Trachea (tissue), 1 donor: ENCODE measurements around a stretch of chr22.

DNA sequence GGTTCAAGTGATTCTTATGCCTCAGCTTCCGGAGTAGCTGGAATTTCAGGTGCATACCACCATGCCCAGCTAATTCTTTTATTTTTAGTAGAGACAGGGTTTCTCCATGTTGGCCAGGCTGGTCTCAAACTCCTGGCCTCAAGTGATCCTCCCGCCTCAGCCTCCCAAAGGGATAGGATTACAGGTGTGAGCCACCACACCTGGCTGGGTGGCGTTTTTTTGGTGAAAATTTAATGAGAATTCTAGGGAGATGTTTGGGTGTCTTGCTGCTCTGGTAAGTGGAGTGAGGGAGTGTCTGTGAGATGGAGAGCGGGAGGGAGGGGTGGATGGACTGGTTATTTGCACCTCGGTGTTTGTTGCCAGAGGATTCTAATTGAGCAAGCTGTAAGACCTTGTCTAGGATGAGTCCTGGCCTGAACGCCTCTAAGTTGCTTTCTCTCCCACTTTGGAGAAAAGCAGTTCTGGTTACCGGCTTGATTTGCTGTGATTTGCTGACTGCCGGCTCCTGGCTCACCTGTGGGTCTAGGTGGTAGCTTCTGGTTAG, 22.0 kb upstream of the GRAMD4 start:
- PRO-cap, result no peak

- PRO-cap, result no peak
Observed at GRCh38 chr22:46609048-46609417, 11.2 kb upstream of the GRAMD4 start.

DNA sequence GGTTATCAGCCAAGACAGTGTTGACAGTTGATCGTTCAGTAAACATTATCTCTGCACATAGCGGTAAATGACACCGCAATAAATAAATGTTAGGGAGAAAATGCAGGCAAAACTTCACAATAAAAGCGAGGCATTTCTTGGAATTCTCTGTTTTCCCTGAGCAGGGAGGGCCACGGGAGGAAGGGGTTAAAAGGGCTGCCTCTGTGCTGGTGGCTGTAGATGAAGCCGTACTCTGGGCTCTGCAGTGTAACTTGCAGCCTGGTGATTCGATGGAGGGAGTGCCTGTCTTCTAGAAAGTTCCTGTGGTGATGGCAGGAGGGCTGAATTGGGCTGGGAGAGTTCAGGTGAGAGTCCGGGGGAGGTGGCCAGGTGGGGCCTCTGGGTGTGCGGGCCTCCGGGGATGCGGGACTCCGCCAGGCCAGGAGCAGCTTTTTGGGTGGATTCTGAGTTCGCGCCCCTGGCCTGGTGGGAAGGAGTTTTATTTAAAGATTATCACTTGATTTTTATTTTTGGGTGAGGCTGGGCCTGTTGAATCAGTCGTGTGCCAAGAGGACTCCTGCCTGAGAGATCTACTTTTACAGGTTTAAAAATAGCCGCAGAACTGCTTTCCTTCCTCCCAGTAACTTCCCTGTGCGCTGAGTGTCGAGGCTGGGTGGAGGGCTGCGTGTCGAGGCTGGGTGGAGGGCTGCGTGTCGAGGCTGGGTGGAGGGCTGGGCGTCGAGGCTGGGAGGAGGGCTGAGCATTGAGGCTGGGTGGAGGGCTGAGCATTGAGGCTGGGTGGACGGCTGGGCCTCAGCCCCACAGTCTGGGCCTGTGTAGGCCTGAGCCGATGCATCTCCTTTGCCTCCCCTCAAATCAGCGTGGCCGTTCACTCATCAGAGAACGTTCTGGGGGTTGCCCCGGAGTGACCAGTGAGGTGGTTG, 29.7 kb downstream of the GRAMD4 start:
- PRO-cap, result no peak

DNA sequence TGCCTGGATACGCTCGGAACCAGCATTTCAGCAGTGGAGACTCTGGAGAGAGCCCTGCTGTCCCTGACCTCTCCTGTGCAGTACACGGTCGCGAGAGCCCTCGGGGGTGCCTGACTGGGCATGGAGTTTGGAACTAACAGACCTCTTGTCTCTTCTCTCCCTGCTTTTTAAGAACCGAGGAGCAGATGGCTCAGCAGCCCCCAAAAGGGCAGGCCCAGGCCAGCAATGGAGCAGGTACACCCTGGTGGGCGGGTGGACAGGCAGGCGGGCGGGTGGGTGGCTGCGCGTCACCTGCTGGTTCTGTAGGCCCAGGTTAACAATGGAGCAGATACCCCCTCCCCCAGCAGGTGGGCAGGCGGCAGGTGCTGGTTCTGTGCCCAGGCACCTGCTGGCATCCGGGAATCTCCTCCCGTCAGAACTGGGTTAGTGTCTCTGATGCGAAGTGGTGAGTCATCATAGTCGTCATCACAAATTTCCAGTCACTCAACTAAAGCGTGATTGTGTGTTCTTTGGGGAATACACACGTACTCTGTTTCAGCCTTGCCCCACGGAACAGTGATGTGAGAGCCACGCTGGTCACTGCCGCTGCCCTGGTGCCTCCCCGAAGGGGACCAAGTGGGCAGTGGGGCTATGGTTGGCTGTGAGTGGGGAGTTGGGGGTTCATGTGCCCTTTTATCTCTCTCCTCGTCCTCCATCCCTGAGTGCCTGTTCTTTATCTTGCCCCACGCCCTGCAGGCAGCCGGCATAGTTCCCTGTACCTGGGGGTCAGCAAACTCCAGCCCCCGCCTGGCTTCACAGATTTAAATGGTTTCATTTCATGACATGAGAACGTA, 41.2 kb downstream of the GRAMD4 start:
- PRO-cap, result no peak

DNA sequence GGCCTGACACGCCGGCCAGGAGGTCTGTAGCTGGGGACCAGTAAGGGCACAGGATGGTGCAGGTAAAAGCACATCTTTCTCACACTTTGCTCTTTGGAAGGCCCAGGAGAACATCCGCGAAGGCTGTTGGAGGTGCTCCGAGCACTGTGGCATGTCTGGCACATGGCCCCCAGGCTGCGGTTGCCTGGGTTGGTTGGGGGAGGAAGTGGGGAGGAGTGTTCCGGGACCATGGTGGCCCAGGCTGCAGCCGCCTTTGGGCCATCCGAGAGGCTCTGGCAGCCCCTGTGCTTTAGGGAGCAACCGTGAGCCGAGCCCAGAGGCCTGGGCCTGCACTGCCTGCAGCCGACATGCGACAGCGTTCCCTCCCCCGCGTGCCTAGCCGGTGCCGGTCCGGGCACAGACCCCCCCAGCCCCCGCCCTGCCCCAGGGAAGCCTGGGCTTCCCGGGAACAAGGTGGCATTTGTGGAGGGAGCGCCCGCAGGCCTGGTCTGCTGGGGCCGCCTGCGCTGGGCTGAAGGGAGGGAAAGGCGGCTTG, 57.9 kb downstream of the GRAMD4 start:
- PRO-cap, result no peak

DNA sequence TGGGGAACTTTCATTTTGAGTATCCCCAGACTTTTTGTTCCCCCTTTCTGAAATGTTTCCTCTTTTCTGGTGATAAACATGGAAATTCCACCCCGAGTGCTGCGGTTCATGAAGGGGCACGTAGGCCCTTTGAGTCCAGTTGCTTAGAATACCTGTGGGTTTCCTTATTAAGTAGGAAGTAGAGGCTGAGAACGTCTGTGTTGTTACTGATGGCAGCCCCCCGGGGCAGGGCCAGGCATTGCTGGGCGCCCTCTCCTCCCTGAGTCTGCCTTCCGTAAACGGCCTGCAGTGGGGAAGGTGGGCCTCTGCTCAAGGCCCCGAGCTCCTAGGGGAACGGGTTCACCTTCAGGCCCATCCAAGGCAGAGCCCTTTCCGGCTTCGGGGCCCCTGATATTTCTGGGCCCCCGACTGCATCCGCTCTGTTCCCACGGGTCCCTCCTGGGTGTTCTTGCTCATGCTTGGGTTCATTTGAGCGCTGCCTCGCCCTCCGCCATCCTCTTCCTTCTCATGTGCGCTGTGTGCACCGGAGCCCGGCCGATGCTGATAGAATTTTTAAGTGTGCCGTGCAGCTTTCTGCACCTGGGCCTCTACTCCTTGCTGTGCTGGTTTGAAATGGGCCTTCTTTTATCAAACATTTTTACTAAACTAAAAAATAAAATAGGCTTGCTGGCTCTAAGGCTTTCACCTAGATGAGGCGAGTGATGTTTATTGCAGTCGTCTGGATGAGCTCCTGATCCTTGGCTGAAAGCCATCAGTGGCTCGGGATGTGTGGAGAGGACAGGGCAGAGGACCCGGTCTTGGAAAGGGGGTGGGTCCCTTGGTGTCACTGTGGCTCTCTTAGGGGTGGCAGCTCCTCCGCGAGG, 12.1 kb downstream of the TBC1D22A start:
- PRO-cap, result no peak

DNA sequence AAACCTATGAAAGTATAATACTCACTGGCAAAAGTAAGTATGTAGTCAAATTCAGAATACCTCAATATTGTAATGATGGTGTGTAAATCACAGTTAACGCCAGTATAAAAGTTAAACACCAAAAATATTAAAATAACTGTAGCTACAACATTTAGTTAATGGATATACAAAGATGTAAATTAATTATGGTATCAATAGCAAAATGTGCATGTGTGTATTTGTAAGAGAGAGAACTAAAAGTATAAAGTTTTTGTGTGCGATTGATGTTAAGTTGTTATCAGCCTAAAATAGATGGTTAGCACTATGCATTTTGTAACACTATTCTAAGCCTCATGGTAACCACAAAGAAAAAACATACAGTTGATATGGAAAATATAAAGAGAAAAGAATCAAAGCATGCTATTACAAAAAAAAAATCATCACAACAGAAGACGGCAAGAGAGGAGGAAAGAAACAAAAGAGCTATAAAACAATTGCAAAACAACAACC, 73.7 kb downstream of the TBC1D22A start:
- PRO-cap, result no peak

GRCh38 chr22:46903005-46903482, 140.6 kb downstream of the TBC1D22A start:
- PRO-cap, result no peak

- PRO-cap, result no peak
Observed at GRCh38 chr22:46915945-46916891, 153.8 kb downstream of the TBC1D22A start.

DNA sequence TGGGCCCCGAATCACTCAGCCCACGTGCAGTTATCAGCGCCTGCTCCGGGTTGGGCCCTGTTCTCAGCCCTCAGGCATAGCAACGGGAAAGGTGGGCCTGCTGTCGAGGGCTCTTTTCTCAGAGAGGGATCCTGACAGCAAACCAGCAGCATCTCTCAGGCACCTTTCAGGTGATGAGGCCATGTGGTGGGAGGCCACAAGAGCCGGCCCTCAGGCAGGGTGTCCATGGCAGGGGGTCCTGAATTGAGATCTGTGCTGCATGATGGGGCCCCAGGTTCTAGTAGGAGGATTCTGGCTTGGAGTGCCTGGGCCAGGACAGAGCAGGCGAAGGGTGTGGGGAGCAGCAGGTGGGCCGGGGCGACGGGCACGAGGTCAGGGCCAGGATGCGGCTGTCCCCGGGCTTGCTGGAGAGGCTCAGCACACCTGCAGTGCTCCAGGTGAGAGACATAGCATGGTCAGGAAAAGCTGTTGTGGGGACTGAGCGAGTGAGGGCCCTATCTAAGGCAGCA, 280.6 kb downstream of the TBC1D22A start:
- PRO-cap, result no peak

DNA sequence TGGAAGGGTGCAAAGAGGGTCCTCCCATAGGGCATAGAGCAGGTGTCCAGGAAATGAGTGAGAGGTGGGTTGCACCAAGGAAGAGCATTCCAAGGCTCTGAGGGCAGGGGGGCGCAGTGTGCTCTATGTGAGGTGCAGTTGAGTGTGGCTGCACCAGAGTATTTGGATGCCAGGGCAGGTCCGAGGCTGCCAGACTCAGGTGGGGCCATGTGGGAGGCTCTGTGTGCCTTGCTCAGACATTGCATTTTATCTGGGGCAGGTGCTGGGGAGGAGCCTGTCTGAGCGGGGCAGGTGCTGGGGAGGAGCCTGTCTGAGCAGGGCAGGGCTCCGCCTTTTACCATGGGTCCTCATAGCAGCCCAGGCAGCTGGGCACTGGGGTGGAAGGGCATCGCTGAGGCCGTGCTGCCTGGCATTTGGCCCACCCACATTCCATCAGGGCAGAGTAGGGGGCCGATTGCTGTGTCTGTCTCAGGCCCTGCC, 281.3 kb downstream of the TBC1D22A start:
- PRO-cap, result no peak

DNA sequence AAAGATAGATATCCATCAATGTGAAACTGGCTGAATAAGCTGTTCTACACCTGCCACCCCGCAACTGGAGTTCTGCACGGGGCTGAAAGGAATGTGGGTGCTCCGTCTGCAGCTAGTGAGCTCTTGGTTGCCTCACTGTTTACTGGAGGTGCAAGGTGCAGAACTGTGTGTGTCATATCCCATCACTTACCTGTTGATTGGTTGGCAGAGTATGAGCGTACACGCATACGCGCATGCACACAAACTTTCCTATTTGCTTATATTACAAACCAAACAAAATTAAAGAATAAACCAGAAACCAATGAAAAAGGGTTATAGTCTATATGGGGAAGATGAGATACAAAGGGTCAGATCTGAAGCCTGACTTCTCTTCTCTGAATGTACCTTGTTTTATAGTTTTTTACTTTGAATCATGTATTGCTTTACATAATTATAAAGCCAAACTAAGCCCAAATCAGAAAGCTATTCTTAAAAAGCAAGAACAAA, 324.5 kb downstream of the TBC1D22A start:
- PRO-cap, result no peak

- PRO-cap, result no peak
Observed at GRCh38 chr22:47088467-47088942, 326.1 kb downstream of the TBC1D22A start.

- PRO-cap, result no peak
Observed at GRCh38 chr22:47111633-47111832, 349.1 kb downstream of the TBC1D22A start.

DNA sequence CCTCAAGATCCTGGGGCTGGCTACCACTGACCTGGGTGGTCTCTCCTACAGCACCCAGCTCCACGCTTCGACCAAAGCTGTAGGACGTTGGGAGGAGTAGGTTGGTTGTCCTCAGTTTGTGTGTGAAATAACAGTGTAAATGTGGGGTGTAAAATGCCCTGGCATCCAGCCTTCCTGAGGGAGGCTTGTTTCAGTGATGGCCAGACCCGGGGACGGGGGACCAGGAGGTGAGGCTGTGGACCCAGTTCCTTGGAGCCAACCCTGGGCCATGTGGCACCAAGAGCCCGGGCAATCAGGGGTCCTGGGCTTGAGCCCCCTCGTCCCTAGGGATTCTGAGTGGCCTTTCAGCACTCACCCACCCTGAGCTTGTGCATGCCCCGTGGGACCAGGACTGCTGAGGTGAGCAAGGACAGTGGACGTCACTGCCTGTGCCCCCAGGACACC, 373.9 kb downstream of the TBC1D22A start:
- PRO-cap, result no peak

DNA sequence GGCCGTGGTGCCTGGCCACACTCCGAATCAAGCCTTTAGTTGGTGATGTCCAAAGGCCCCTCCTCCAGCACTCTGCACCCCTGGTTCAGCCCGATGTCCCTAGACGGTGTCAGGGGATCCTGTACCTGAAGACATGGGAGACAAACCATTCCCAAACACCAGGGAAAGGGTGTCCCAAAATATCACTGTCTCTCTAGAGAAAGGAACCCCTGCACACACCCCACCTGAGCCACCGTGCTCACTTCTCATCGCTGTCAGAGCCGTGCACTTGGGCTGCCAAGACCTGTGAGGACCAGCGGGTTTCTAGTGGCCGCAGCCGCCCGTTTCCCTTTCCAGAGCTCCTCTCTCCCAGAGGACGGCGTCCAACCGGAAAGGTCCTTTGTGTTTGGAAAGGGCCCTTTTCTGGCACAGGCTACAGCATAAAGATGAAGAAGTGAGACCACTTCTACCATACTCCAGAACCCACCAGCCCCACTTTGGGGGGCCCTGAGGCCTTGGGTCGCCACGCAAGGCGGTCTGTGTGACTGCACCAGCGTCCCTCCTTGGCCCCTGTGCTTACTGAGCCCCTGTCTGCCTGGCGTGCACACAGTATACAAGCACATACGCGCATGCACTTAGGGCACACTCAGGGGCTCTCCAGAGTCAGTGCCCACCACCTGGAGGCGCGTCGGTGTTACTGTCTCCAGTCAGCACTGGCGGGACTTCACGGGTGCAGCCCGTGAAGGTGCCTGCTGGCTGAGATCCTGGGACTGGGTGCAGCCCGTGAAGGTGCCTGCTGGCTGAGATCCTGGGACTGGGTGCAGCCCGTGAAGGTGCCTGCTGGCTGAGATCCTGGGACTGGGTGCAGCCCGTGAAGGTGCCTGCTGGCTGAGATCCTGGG, 381.8 kb downstream of the TBC1D22A start:
- PRO-cap, result no peak

GRCh38 chr22:47710341-47710606, 779.1 kb upstream of the TAFA5 start:
- PRO-cap, result no peak

DNA sequence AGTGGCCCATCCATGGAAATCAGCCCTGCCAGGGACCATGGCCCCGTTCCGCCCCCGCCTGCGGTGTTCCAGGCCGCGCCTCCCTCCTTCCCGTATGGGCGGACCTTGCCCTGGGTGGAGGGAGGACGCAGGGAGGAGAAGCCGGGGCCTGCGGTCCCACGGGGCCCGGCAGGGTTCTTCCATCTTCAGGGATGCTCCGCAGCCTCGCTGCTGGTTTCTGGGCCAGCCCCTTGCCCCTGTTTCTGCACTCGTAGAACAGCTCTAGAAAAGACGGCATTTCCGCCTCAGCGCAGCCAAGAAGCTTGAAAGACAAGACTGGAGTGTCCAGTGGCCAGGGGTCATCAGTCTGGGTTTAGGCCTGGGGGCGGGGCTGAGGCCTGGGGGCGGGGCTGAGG, 7.8 kb downstream of the TAFA5 start:
- PRO-cap, result no peak

DNA sequence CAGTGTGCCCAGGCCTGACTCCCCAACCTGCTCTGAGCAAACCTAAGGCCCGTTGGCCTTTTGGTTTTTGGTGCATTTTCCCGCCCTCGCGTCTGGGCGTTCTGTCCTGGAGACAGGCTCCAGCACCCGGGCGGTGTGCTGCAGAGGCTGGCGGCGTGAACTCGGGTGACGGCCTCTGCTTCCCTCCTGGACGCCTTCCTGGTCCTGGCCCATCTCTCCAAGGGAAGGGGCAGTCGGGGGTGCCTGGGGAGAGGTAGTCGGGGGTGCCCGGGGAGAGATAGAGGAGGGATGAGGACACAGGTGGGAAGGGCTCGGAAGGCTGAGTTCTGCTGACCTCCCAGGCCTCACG, 11.9 kb downstream of the TAFA5 start:
- PRO-cap, result no peak

DNA sequence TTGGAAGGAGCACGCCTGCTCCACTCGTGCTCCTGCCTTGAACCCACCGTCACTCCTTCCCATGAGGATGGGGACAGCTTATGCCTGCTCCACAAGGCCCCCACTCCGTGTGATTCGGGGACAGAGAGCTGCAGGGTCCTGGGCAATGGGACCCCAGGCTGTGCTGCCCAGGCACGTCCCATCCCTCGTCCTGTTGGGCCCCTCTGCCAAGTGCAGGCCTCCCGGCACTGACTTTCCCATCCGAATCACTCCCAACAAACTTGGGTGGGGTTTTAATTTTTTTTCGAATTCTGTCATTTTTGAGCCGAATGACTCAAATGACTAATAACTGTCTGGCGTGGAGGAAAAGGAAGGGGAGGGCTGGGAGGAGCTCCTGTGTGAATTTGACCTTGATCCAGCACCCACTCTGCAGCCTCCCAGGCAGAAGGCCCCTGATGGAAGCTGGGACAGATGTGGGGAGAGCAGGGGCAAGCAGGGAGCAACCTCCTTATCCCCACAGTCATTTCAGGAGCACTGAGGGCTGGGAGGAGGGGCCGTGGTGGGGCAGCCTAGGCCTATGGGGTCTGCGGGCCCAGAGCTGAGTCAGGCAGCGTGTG, 165.1 kb downstream of the TAFA5 start:
- PRO-cap, result no peak